Progenitor cell of endocrine pancreas (in vitro differentiated cells): ENCODE measurements around a stretch of chr4.

DNA sequence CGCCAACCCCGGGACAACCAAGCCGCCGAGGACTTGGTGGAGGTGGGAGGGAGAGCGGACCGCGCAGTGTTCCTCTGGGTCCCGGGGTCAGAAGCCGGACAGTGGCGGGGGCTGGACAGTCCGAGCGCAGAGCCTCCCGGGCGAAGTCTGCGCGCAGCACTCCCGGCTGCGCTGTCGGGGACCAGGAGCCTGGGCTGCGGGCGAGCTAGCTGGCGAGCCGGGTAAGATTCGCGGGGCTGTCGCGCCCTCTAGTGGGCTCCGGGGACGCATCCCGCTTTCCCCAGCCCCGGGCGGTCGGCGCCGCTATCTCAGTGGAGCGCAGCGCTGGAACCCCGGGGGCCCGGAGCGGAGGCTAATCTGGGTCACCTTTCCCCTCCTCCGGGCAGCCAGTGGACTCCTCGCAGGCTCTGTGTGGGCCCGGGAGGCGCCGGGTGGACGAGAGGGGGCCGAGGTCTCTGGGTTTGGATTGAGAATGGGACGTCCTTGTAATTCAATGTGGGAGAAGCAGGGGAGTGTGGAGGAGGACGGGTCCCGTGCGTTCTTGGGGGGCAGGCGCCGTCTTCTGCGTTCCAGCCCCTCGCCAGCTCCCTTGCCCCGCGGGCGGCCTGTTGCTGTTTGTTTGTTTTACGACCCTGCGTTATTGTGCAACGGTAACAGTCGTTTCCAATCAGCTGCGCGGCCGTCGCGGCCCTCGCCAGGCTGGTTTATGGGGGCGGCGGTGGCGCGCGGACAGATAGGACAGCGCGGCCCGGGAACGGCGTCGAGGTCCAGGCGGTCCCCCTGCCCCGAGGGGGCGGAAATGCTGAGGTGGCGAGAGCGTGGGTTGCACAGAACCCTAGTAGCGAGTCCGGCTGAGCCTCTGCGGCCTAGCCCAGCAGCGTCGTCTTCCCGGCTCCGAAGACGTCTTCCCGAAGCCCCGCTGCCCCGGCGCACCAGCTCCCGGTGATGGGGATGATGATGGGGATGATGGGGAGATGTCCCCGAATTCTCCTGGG, 4.4 kb downstream of the PDGFRA start:
- PRO-cap, result bidirectional peak, plus-strand start at position 306 of the sequence, minus-strand start at position 149 of the sequence

DNA sequence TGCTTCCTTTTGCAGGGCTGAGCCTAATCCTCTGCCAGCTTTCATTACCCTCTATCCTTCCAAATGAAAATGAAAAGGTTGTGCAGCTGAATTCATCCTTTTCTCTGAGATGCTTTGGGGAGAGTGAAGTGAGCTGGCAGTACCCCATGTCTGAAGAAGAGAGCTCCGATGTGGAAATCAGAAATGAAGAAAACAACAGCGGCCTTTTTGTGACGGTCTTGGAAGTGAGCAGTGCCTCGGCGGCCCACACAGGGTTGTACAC, 31.9 kb downstream of the PDGFRA start:
- PRO-cap, result no peak

GRCh38 chr4:54709510-54709894, 51.7 kb downstream of the KIT start:
- PRO-cap, result no peak

GRCh38 chr4:54783380-54783637, 125.6 kb downstream of the KIT start:
- PRO-cap, result no peak

DNA sequence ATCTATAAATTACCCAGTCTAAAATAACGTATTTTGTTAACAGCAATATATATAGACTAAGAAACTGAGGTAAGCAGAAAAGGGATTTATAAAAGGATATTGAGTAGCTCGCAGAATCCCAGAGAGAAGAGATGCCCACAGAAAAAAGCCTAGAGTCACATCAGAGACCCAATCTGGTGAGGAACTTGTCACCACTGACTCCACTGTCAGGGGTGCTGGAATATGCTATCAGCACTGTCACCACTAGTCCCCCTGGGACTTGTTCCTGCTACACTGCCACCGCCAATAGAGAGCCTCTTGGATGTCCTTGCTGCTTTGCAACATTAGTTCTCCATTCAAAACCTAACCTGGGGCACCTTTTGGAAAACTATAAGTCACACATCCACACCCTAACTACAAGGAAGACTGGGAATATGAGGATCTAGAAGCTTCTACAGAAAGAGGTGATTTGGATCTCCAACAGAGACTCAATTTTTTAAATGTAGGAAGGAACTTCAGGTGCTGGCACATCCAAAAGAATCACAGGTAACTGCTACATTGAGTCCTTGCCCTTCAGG, 125.1 kb downstream of the KDR start:
- PRO-cap, result no peak

- PRO-cap, result no peak
Measured at GRCh38 chr4:55078838-55079548, 46.4 kb downstream of the KDR start.

- PRO-cap, result no peak
Measured at GRCh38 chr4:55433611-55434462, 38.1 kb downstream of the TMEM165 start.

DNA sequence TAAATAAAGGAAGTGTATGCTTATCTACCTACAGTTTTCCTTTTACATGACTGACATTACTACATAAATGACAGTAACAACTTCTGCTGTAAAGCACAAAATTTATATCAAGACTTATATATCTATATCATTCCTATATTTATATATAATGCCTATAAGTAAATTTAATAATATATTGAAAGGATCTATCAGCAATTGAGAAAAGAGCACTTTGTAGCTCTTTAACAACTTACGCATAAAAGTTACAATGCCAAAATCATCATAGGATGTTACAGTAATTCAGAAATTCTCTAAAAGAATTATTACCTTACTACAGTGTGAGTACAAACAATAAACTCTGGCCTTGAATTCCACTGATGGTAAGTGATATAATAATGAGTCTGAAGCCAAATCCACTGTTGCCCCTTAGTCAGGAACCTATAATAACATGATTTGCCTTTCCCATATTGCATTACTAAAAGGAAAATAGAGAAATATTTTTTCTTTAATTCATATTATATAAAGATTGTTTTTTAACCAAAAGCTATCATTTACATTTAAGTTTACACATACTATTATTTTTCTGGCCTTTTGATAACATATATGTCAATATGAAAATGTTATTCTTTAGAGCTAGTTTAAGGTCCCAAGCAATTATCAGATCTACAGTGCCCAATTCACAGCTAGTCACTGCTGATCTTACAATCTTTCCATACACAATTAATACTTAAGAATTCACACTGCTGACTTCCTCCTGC, 57.8 kb downstream of the TMEM165 start:
- PRO-cap, result no peak

GRCh38 chr4:55593582-55594193, 1.6 kb upstream of the PDCL2 start:
- PRO-cap, result no peak

- PRO-cap, result no peak
Measured at GRCh38 chr4:55947272-55948361, 1.1 kb upstream of the CEP135 start.

DNA sequence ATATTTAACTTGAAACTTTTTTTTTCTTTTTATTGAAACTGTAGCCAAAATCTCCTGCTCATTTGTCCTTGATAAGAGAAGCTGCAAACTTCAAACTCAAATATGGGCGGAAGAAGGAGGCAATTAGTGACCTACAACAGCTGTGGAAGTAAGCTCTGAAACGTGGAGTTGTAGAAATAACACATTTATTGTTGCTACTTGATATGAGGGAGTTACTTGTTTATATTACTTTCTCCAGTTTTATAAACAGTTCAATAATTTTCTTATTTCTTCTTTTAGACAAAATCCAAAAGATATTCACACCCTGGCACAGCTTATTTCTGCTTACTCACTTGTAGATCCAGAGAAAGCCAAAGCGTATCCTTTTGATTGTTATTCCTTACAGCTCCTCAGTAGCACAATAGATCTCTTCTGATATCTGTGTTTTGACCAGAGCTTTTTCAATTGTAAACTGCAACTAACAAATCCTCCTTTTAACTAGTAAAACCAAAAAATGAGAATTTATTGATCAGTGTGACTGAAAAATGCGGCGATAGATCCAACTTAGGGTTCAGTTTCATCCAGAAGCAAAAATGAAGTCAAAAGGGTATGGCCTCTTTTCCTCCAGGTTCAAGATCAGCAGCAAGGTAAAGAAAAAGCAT, 15.2 kb upstream of the ARL9 start:
- PRO-cap, result no peak

DNA sequence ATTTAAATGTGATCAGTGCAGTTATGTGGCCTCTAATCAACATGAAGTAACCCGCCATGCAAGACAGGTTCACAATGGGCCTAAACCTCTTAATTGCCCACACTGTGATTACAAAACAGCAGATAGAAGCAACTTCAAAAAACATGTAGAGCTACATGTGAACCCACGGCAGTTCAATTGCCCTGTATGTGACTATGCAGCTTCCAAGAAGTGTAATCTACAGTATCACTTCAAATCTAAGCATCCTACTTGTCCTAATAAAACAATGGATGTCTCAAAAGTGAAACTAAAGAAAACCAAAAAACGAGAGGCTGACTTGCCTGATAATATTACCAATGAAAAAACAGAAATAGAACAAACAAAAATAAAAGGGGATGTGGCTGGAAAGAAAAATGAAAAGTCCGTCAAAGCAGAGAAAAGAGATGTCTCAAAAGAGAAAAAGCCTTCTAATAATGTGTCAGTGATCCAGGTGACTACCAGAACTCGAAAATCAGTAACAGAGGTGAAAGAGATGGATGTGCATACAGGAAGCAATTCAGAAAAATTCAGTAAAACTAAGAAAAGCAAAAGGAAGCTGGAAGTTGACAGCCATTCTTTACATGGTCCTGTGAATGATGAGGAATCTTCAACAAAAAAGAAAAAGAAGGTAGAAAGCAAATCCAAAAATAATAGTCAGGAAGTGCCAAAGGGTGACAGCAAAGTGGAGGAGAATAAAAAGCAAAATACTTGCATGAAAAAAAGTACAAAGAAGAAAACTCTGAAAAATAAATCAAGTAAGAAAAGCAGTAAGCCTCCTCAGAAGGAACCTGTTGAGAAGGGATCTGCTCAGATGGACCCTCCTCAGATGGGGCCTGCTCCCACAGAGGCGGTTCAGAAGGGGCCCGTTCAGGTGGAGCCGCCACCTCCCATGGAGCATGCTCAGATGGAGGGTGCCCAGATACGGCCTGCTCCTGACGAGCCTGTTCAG, 22.4 kb downstream of the REST start:
- PRO-cap, result no peak

DNA sequence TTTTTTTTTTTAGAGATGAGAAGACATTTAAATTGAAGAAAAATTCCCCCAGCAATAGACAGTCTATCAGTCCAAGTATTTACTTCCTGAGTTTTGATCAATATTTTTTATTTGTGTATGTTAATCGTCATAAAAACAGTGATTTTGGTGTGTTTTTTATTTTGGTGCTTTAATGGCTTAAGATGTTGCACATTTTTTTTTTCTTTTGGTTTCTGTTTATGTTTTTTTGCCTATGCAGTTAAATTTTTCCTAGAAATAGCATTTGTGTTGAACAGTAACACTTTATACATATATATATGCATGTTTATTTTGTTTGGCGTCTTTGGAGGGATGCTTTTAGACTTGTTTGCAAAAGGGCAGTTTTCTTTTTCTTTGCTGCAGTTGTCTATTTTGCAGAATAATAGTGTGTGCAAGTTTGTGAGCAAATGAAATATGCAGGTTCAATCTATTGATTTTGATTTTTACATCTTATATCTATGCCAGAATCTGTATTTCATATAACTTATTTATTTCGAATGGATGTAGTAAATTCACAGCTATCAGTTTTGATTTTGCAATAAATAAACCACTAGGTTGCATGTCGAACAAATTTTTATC, 25.0 kb downstream of the REST start:
- PRO-cap, result no peak

DNA sequence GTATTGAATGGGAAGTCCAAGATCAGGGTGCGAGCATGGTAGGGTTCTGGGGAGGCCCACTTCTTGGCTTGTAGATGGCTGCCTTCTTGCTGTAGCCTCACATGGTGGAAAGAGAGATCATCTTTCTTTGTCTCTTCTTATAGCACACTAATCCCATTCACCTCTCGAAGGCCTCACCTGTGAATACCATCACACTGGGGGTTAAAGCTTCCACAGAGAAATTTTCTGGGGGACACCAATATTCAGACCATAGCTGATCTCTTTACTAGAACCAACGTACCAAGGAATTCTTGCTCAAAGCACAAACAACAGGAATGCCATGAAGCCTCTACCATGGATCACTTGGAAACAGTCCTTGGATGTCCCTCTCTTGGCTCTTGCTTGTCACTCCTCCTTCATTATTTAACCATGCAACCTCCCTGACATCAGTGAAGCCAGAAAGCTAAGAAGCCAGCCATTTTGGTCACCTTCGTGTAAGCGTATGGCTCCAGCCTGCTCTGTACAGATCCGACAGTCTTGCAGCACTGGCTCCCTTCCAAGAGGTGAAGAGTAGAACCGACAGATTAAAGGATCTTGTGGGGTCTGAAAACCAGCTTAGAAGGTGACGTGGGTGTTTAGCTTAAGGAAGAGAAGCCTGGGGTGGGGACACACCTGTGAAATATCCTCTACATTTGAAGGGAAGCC, 34.0 kb downstream of the IGFBP7 start:
- PRO-cap, result no peak

DNA sequence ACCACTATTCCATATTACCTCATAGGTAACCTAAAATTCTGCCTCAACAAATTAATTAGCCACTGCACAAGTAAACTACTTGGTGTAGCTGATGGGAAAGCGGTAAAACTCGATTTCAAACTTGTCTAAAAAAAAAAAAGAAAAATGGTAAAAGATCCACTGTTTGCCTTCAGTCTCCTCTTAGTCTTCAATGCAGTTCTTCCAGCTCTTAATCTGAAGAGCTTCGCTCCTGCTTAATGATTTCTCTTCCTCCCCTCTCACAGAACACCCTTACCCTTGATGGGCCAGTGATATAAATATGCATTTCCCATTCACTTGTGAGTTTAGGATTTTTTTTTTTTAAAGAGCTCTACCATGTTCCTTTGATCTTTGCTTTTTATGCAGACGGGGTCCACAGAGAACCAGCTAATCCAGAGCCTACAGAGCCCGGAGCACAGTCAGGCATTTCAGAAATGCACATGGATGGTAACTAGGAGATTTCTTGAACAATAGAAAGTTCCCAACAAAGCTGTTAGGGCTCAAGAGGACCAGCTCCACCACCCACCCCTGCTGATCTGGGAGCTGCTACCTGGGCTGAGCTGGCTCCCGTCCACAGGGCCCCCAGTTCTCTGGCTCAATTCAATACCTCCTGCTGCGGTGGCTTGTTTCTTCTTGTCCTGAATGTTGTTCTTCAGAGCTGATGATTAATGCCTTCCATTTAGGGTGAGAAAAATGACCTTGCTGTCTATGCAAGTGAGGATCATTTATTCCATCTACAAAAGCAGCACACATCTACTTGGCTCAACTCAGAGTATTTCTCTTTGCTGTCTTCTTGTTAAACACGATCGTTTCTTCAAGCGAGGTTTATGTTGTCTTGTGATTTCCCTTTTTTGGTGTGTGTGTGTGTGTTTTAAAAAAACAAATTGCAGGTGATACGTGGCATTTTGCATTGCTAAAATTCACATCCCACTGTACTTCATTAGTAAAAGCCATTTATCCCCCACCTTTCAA, 31.5 kb downstream of the IGFBP7 start:
- PRO-cap, result no peak

- PRO-cap, result no peak
Measured at GRCh38 chr4:57094089-57095416, 15.6 kb downstream of the IGFBP7 start.

DNA sequence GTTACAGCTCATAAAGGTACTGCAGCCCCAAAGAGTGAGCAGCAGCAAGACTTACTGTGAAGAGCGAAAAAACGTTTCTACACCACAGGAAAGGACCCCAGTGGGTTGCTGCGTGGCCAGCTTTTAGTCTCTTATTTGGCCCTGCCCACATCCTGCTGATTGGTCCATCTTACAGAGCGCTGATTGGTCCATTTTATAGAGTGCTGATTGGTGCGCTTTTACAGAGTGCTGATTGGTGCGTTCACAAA, 1014.7 kb upstream of the IGFBP7 start:
- PRO-cap, result no peak

DNA sequence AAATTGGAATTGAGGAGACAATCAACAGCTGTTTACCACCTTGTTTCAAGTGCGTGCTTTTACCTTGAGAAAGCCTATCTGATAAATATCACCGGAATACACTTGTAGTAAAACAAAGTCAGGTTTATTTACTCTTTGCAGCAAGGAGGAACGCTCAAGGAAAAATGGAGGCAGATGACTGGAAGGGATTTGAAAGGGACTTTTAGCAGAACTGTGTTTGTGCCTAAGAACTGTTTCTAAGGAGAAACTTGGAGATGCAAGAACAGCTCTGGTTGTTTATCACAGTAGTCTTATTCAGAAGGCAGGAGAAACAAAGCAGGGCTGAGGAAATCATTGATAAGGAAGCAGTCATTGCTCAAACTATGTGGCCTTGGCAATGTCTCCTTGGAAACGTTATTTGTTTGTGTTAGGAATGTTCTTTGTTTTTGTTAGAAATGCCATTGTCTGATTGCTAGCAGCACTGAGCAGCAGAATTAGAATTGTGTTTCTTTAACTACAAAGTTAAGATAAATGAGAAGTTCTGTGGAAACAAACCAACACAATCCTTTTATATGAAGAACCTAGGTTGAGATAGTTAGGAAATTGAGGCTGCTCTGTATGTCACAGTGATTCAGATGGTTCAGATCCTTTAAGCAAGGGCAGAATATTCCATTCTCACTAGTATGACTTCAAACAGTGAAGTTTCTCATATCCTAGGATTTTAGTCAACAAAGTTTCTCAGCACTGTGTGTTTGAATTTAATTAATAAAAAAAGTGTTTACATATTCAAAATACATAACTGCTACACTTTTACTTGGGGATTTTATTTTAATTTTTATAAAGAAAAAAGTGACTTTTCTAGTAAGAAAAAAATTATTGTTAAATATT, 1191.3 kb upstream of the IGFBP7 start:
- PRO-cap, result no peak

- PRO-cap, result no peak
Measured at GRCh38 chr4:59818654-59819068, 1381.5 kb upstream of the ADGRL3 start.

- PRO-cap, result no peak
Measured at GRCh38 chr4:64340439-64341184, 68.6 kb downstream of the TECRL start.